ENCODE measurements around the gene SPATA31D3.

DNA sequence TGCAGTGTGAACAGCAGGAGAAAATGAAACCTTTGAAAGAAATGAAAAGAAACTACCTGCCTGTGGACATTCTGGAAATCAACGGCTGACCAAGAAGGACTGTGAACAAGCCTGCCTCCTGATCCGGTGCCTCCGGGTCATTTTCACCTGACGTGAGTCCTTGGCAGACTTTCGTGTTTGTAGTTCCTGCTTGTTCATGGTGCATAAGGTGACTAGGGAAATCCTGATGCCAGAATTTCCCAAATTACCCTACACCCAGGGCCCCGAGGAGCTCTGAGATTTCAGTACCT is 317.5 kb downstream of the TLE1 start:
- RRBS: no CpG with 5 or more reads among the region's 6 CpGs

DNA sequence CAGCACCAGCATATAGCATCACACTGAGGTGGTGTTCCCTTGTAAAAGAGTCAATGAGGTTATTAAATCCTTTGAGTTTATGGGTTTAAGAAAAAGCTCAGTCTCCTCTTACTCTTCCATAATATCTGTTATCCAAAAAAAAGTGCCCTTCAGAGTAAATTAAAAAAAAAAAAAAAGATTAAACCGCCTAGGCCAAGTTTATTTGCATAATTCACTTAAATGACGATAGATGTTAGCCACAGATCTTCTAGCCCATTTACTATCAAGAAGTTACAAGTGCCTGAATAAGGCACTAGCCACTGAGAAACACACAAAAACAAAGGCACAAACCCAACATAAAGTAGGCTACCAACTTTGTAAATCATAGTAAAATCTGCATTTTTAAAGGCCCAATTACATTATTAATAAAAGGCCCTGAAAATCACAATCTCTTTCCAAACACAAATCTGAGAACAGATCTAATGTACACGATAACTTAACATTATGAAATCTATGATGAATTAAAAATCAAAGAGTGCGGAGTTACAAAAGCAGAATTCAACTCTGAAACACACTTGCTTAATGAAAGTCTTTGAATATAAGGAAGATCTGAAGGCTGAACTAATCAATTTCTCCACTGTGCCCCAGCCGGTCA is 5.2 kb downstream of the TLE1 start:
- RRBS: no CpG with 5 or more reads among the region's 5 CpGs

- RRBS: no CpG with 5 or more reads among the region's 4 CpGs
Measured at GRCh38 chr9:81684808-81685852, 4.2 kb downstream of the TLE1 start.

- RRBS: no CpG with 5 or more reads among the region's 4 CpGs
Measured at GRCh38 chr9:81686670-81687040, 2.7 kb downstream of the TLE1 start.

DNA sequence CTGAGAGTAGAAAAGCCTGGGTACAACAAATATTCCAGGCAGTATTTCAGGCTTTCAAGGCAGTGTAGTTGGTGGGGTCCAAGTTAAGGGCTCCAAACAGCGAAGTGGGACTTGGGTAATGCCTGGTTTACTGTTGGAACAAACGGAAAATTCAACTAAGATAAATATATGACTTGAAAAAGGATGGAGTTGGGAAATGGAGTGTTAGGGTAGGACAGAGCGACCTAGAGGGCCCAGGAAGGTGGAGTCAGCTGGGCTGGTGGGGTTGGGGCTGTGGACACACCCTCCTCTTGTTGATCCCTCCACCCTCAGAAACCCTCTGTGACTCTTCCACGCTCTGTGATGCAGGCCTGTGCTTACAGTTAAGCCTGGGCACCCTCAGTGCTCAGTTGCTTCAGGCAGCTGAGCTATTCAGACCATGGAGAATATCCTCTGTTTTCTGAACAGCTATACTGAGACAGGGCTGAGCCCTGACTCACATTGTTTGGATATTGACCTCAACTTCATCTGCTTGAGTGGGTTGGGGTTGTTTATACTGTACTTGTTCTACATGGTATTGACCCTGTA is at the start of gene SPATA31D3:
Gene SPATA31D3, plus strand, starts transcription at position 333 of the 567 bp plus-strand sequence.
- RRBS: no CpG with 5 or more reads among the region's 4 CpGs

GRCh38 chr9:83130424-83131143 is 67.6 kb upstream of the RASEF start:
- RRBS: no CpG with 5 or more reads among the region's 4 CpGs

- RRBS: no CpG with 5 or more reads among the region's 6 CpGs
Measured at GRCh38 chr9:83166328-83166938, 103.5 kb upstream of the RASEF start.

- RRBS: no CpG with 5 or more reads among the region's 15 CpGs
Measured at GRCh38 chr9:83219603-83220047, 156.7 kb upstream of the RASEF start.

DNA sequence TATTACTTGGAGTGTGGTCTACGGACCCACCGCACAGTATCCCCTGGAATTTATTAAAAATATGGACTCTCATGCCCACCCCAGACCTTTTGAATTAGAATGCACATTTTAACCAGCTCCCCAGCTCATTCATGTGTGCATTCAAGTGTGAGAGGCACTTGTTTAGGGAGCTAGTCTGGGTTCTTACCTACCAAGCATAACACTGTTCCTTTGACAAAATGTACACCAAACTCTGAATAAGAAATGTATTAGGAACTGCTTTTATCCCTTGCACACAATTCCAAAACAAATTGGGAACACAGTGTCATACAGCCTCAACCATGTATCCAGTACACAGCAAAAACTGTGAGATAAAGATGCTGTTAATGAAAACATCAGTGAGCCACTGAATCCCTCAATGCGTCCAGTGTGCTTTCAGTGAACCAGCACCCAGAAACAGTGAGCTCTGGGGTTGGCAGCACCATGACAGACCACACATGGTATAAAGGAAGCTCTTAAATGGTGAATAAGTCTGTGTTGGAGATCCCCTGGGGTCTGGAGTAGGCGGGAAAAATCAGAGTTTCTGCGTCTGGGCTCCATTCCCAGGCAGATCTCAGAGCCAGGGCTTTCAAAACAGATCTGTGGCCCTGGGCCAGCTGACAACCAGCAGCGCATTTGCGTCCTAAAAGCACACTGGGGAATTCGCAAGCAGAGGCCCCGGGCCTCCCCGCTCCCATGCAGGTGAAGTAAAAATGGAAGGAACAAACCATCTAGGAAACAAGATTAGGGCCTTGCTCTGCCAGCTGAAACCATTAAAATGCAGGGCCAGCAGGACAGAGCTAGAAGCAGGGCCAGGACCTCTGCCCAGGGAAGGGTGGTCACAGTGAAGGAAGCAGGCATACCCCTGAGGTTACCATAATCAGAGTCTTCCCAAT is 233.6 kb downstream of the FRMD3 start:
- RRBS: no CpG with 5 or more reads among the region's 10 CpGs

- RRBS: no CpG with 5 or more reads among the region's 5 CpGs
Measured at GRCh38 chr9:83451351-83451839, 86.8 kb downstream of the FRMD3 start.

DNA sequence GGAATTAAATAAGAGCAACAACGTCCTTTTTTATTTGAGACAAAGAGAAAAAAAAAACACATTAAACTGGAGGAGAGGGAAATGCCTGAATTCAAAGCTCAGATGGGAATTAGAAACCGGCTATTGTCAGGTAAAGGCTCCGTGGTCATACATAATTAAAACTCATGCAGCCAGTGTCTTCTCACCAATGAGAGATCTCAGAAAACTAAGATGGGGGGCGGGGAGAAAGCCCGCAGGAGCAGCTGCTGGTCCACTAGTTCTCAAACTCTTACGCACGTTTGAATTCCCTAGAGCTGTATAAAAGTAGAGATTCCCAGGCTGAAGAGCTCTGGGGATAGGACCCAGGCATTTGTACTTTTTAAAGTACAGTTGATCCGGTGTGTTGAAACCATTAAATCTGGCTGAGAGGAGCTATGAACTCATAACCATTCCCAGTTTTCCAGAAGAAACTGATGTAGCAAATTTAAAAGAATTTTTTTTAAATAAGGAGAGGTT is 68.5 kb downstream of the FRMD3 start:
- RRBS: no CpG with 5 or more reads among the region's 8 CpGs

DNA sequence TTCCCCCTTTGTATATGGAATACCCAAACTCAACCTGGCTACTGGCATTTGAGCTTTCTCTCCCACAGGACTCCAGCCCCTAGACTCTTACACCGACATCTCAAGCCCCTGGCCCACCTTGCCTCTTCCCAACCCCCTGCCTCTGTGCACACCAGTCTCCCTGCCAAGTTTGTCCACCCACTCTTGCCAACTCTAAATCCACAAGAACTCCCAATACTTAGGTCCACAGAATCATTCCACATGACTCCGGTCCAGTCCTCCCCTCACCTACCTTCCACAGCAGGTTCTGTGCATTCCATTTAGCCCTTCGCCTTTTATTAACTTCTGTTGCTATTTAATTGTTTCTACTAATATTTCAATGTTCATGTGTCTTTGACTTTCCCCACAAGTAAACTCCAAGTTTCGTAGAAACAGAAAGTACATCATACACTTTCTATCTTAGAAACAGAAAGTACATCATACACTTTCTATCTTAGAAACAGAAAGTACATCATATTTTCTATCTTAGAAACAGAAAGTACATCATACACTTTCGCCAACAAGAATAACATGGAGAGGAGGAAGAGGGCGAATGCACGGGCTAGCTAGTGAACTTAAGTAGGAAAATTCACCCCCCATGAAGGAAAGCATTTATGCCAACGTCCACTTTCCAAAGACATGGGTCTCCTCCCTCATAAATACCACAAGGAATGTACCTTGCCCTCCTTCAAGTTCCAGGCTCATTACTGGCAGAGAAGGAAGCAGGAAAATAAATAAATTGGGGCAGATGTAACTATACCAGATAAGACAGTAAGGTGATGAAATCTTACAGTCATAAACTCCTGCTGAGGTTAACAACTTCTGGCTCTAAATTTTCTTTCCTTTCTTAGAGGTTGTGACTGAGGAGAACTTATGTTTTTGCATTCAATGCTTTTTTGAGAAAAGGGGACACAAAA is 64.8 kb downstream of the FRMD3 start:
- RRBS: no CpG with 5 or more reads among the region's 8 CpGs

GRCh38 chr9:83629598-83630277 is 6.8 kb downstream of the IDNK start:
- RRBS: no CpG with 5 or more reads among the region's 6 CpGs

- RRBS: no CpG with 5 or more reads among the region's 4 CpGs
Measured at GRCh38 chr9:83673810-83674558, 33.8 kb downstream of the UBQLN1 start.

DNA sequence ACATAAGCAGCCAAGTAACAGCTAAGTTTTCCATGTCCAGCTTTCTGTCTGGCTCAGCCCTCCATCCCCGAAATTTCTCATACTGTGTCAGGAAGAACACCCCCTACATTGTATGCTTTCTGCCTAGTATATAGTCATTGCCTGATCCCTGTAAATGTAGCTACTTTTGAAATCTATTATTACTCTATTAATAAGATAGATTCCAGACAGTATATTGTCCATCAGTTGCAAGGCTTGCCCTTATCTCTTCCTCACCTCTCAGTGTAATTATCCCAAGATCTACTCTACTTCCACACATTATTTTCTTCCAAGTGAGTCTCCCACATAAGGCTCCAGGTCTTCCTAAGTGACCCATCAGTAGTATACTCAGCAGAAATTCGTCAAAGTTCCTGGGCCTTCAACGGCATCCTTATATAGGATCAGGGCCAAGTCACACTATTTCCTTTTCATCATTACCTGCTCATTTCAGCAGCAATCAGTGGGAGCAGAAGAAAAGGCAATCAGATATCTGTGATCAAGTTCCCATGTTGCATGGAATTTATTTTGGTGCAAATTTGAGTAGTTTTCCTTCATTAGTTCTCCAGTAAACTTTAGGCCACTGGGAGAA is 20.2 kb downstream of the GKAP1 start:
- RRBS: no CpG with 5 or more reads among the region's 3 CpGs

GRCh38 chr9:83970714-83971311 is 9.2 kb downstream of the HNRNPK start:
- RRBS: no CpG with 5 or more reads among the region's 6 CpGs

DNA sequence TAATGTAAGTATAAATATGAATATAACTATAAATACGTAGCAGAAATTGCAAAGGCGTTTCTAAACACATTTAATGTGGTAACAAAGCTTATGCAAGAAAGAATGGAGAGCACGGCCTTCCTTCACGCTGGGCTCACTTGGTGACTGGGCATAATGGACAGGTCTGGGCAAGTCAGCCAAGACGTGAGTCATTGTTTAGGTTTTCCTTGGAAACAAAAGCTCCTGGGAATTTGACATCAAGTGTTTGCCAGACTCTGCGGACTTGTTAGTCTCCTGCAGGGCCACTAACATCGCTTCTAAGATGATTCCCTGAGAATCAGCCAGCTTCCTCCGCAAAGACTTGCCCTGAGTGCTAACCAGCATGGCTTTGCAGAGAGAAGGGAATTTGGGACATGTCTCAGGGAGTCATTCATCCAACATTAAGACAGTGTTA is 182.4 kb downstream of the NTRK2 start:
- RRBS: no CpG with 5 or more reads among the region's 8 CpGs

DNA sequence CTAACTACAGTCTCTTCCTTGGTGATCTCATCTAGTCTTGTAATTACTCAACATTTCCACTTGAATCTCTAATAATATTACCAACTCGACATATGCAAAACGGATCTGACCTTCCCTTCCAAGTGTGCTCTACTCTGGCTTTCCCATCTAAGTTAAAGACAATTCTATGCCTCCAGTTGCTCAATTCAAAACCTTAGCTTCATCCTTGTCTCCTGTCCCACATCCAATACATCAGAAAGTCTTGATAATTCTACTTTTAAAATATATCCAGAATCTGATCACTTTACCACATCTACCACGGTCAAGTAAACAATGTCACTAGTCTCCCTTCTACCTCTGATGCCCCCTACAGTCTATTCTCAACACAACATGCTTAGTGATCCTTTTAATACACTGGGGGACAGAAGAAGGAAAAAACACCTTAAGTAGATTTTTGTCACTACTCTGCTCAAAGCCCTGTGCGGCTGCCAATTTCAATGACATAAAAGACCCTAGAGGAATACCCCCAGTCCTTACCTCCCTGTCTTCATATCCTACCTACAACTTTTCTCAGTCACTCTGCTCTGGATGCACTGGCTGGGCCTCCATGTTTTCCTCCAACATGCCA is 25.3 kb downstream of the AGTPBP1 start:
- RRBS: no CpG with 5 or more reads among the region's 4 CpGs

DNA sequence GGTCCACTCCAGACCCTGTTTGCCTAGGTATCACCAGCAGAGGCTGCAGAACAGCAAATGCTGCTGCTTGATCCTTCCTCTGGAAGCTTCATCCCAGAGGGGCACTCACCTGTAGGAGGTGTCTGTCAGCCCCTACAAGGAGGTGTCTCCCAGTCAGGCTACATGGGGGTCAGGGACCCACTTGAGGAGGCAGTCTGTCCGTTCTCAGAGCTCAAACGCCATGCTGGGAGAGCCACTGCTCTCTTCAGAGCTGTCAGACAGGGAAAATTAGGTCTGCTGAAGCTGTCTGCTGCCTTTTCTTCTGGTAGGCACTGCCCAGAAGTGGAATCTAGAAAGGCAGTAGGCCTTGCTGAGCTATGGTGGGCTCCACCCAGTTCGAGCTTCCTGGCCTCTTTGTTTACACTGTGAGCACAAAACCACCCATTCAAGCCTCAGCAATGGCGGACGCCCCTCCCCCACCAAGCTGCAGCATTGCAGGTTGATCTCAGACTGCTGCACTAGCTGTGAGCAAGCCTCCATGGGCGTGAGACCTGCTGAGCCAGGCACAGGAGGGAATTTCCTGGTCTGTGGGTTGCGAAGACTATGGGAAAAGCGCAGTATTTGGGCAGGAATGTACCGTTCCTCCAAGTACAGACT is 18.7 kb downstream of the AGTPBP1 start:
- RRBS: no CpG with 5 or more reads among the region's 9 CpGs

All from UCH-1 (cell line).